HEK293 (cell line): ENCODE measurements around a stretch of chr17.

DNA sequence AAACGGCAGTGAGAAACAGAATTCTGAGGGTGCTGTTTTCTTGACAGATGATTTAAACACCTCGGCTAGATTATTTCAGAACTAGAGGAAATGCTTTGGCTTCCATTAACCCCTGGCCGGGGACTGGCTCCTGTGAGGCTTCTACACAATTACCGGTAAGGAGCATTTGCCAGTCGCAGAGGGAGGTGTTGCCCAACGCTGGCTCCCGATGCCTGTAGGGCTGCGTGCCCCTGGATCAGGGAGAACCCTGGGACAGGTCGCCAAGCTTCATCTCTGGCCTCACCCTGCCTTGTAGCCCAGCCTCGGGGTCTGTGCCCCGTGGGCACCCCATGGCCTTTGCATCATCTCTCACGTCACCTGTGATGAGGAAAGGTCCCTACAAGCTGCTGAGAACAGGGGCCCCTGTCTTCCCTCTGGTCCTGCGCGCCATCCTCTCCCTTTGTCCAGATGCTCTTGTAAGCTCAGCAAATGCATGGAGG is 85.3 kb upstream of the DOC2B start:
- PRO-cap = no peak
- RRBS, 2 experiments = no CpG with 5 or more reads among the region's 14 CpGs

- PRO-cap = no peak
- RRBS, 2 experiments = no CpG with 5 or more reads among the region's 30 CpGs
Measured at GRCh38 chr17:333547-334624, 18.7 kb downstream of the RPH3AL start.

DNA sequence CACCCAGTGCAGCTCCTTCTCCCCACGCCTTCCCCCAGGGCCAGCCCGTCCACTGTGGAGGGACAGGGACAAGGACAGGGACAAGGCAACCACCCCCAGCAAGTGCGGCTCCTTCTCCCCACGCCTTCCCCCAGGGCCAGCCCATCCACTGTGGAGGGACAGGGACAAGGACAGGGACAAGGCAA is 18.1 kb downstream of the RPH3AL start:
- PRO-cap = no peak
- RRBS, 2 experiments = no CpG with 5 or more reads among the region's 4 CpGs

GRCh38 chr17:348597-349750 is 3.6 kb downstream of the RPH3AL start:
- PRO-cap = no peak
- RRBS, 2 experiments = no CpG with 5 or more reads among the region's 19 CpGs

GRCh38 chr17:489113-489721 is 79.1 kb downstream of the C17orf97 start:
- PRO-cap = no peak
- RRBS, 2 experiments = no CpG with 5 or more reads among the region's 24 CpGs

GRCh38 chr17:522895-523314 is 112.8 kb downstream of the C17orf97 start:
- PRO-cap = no peak
- RRBS, 2 experiments = 96% methylated on average over 5 of the region's 12 CpGs; no CpG with 5 or more reads in 1 of the 2 experiments

DNA sequence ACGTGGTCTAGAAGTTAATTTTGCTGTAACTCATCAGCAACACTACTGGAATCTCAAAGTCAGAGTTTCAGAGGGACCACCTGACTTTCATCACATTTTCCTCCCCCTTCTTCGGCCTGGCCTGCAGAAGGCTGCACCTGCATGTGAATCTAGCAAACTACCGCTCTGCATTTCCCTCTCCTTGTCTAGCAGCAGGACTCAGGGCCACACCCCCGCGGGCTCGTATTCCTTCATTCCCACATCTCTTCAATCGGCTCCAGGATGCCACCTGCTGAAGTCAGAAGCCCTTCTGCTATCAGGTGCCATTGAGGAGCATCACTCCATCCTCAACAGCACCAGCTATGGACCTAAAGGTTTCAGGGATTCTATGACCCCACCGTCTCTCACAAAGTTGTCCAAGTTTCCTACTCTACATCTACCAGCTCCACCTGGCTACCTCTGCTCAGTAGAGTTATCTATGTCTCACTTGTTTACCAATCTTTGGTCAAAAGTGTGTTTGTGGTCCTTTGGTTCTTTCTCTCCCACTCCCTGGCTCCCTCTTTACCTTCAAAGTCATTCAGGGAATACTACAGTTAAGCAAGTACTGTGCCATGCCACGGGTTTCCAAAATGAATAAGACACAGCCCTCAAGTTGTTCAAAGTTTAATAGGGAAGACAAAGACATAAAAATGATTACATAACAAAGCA is 135.1 kb downstream of the C17orf97 start:
- PRO-cap = no peak
- RRBS, 2 experiments = no CpG with 5 or more reads among the region's 9 CpGs

- PRO-cap = no peak
- RRBS, 2 experiments = no CpG with 5 or more reads among the region's 5 CpGs
Measured at GRCh38 chr17:637400-638323, 77.0 kb downstream of the VPS53 start.

DNA sequence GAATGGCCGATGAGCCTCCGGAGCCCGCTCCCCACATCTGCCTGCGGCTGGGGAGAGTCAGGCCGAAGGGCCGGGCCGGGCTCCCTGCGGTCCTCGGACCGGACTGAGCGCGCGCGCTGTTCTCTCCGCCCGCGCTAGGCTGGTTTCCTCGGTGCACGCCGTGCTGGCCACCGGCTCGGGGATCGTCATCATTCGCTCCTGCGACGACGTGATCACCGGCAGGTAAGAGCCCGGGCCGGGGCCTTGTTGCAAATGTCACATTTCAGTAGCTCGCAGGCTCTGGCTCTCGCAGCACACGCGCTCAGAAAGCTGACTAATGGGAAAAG is 527 bp downstream of the TLCD3A start:
- PRO-cap = bidirectional peak, plus-strand start at position 191 of the sequence, minus-strand start at position 39 of the sequence
- RRBS, 2 experiments = 1 to 2% methylated on average over 17 to 22 of the region's 34 CpGs

GRCh38 chr17:803111-804205 is 21.3 kb downstream of the MRM3 start:
- PRO-cap = no peak
- RRBS, 2 experiments = no CpG with 5 or more reads among the region's 40 CpGs

- PRO-cap = no peak
- RRBS, 2 experiments = no CpG with 5 or more reads among the region's 32 CpGs
Measured at GRCh38 chr17:901867-902743, 77.5 kb downstream of the NXN start.

GRCh38 chr17:927335-928196 is 52.0 kb downstream of the NXN start:
- PRO-cap = no peak
- RRBS, 2 experiments = no CpG with 5 or more reads among the region's 21 CpGs

GRCh38 chr17:1002290-1003346 is 5.7 kb downstream of the TIMM22 start:
- PRO-cap = no peak
- RRBS, 2 experiments = no CpG with 5 or more reads among the region's 20 CpGs

DNA sequence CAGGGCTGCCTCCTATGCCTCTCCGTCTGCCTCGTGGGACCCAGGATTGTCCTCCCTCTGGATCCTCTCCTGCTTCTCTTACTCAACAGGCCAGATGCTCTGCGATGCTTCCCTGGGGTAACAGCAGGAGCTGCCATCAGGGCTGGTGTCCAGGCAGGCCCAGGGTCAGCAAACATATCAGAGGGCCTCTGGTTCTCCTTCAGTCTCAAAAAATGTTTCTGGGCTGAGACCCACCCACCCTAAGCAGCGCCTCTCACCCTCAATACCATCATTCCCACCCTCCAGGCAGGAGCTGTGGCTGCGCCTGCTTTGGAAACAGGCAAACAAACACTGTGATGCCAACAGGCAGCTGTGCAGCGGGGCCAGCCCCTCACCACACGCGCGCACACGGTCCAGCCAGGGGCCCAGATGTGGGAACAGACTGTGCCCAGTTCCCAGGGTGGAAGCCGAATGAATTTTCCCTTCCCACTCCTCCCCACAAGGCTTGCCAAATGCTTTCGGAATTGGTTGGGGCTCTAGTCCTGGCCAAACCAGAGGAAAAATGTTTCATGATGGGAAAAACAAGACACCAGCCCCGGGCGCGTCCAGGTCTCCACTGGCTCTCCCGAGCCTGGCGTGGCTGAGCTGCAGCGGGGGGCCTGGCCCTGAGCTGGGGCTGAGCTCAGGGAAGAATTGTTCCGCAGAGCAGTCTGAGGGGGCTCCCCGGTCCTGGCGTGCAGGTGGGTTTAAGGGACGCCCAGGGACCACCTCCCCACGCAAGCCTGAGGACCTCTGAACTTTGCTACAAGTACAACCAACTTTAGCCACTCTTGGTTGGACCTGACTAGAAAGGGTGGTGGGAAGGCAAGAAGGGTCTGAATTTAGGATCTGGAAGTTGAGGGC is 11.4 kb downstream of the TIMM22 start:
- PRO-cap = no peak
- RRBS, 2 experiments = no CpG with 5 or more reads among the region's 23 CpGs

DNA sequence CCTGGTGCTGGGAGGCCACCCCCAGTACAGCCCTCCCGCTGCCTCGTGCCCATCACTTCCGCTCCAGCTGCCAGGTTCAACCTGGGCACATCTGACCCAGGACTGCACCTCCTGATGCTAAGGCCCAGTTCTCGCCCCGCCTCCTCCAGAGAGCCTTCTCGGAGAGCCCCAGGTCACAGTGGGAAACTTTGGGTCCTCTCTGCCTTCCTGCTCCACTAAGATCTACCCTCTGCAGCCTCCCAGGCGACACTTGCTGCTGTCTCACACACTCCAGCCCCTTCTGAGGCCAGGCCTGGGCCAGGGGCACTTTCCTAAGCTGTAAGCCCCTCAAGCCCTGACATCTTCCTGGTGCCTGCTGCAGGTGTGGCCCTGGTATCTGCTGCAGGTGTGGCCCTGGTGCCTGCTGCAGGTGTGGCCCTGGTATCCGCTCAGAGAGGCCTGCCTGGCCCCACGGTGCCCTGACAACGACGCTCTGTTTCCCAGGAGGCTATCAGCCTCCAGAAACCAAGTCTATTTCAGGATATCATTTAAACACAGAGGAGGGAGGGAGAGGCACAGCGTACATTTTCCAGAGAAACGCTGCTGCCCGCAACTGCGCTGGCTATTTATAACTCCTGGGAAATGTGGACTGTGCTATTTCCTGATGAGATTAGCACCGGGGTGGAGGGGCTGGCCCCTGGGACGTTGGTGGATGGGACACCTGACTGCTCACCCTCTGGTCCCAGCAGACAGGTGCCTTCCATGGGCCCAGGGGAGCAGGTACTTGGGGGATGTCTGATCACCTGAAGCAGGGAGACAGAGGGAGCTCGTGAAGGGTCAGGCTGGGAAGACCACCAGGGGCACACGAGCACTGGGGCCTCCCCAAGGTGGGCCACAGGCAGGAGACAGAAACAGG is 22.4 kb downstream of the TIMM22 start:
- PRO-cap = no peak
- RRBS, 2 experiments = no CpG with 5 or more reads among the region's 19 CpGs

GRCh38 chr17:1109528-1109959 is 70.2 kb downstream of the ABR start:
- PRO-cap = no peak
- RRBS, 2 experiments = 2% methylated on average over 9 of the region's 34 CpGs

DNA sequence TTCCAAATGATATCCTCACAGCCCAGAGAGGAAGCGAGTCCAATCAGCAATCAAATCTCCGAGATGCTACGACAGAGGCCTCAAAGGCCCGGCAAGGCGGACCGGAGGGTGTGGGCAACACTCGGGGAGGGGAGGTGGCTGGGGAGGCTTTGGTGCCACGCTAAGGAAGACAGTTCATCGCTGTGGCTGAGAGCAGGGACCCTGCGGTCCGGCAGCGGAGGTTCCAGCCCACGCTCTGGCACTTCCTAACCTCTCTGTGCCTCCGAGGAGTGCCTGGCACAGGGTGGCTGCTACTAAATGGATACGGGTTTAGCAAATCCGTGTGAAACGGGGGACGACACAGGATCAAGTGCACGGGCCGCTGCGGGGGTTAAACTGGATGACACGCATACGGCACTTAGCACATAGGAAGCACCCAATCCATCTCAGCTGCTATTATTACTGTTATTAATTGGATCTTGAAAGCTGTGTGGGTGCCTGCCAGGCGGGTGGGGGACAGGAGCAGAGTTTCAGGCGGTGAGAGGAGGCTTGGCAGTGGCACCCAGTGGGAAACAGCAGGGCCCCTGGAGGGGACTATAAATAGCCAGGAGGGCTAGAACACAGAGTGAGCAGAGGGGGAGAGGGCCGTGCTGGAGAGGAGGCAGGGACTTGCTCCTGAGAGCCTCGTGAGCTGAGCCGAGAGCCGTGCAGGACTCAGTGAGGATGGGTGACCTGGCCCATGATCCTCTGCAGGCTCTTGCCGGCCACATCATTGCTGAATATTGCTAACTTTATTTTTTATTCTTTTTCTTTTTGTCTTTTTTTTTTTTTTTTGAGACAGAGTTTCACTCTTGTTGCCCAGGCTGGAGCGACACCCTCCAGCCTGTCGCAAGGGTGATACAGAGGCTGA is 45.0 kb downstream of the ABR start:
- PRO-cap = no peak
- RRBS, 2 experiments = 92 to 100% methylated on average over 1 of the region's 32 CpGs

DNA sequence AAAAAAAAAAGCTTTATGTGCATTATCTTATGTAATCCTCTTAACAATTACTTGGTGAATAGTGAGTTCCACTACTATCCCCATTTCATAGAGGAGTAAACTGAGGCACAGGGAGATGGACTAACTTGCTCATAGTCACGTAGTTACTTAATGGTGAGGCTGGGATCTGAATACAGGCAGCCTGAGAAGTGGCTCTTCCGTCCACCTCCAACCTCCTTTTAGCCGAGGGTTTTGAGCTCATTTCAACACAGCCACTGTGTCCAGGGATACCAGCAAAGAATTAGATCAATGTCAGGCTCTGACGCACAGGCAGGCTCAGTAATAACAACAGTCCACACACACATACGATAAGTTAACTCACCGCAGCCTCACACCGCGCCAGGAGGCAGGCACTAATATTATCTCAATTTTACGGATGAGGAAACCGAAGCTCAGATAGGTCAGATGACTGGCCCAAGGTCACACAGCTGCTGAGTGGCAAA is 23.0 kb downstream of the ABR start:
- PRO-cap = no peak
- RRBS, 2 experiments = no CpG with 5 or more reads among the region's 10 CpGs

DNA sequence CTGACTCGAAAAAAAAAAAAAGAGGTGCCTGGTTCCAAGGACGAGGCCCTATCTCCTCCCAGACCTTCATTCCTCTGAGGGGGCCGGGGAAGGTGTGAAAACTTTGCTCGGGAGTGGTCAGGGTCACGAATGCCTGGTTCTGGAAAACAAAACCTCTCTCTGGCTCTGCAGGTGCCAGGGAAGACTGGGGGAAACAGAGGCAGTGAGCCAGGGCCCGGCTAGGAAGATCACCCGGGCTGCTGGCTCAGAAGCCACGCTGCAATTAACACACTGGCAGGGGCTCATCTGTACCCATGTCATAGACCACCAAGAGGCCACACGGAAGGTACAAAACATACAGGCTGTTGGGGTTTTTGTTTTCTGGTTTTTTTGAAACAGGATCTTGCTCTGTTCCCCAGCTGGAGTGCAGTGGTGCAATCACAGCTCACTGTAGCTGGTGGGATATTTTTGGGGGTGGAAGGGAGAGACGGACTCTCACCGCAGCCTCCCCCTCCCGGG is 19.3 kb upstream of the ABR start:
- PRO-cap = no peak
- RRBS, 2 experiments = 95% methylated on average over 2 of the region's 12 CpGs; no CpG with 5 or more reads in 1 of the 2 experiments

- PRO-cap = no peak
- RRBS, 2 experiments = no CpG with 5 or more reads among the region's 16 CpGs
Measured at GRCh38 chr17:1210429-1211083, 30.8 kb upstream of the ABR start.